Thyroid gland (tissue), 7 donors: ENCODE results near the genes NPHS1, ZNF567, ZNF345 and ZNF420.

- PRO-cap, 2 experiments = no peak in any of the 2 experiments
- RAMPAGE, long total RNA, 5 experiments = no peak in any of the 5 experiments
Observed at GRCh38 chr19:35745749-35746228, 338 bp downstream of the PSENEN start.

GRCh38 chr19:35767095-35768290 is 7.9 kb upstream of the ARHGAP33 start:
- PRO-cap, 2 experiments = peak in 1 of 2 experiments; most common minus-strand start chr19:35767435 (in 1)
- RAMPAGE, long total RNA, 5 experiments = no peak in any of the 5 experiments

DNA sequence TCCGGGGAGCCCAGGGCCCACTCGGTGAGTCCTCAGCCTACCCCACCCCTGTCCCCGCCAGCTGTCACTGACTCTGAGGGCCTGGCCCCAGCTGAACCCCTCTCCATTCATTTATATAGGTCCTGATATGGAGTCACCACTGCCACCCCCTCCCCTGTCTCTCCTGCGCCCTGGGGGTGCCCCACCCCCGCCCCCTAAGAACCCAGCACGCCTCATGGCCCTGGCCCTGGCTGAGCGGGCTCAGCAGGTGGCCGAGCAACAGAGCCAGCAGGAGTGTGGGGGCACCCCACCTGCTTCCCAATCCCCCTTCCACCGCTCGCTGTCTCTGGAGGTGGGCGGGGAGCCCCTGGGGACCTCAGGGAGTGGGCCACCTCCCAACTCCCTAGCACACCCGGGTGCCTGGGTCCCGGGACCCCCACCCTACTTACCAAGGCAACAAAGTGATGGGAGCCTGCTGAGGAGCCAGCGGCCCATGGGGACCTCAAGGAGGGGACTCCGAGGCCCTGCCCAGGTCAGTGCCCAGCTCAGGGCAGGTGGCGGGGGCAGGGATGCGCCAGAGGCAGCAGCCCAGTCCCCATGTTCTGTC is 11.8 kb downstream of the ARHGAP33 start:
- PRO-cap, 2 experiments = no peak in any of the 2 experiments
- RAMPAGE, long total RNA, 5 experiments = no peak in any of the 5 experiments

- PRO-cap, 2 experiments = no peak in any of the 2 experiments
- RAMPAGE, long total RNA, 5 experiments = no peak in any of the 5 experiments
Observed at GRCh38 chr19:35852217-35852912, at the start of gene NPHS1. Gene NPHS1 (minus strand): TSS chr19:35852504.

GRCh38 chr19:35881947-35882897 is 13.8 kb downstream of the APLP1 start:
- PRO-cap, 2 experiments = no peak in any of the 2 experiments
- RAMPAGE, long total RNA, 5 experiments = no peak in any of the 5 experiments

- PRO-cap, 2 experiments = no peak in any of the 2 experiments
- RAMPAGE, long total RNA, 5 experiments = no peak in any of the 5 experiments
Observed at GRCh38 chr19:36155496-36156834, 3.7 kb upstream of the COX7A1 start.

DNA sequence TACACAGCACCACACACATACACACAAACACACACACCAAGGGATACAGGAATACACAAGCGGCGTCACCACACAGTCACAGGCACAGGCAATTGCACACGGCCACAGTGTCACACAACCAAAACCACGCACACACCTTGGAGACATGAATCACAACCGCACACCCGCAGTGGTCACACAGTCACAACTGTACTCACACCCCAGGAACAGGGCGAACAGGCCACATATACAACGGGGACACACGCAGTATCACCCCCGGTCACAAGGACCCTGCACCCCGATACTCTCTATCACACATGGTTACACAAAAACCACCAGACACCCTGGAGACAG is 366 bp downstream of the ZNF565 start:
- PRO-cap, 2 experiments = no peak in any of the 2 experiments
- RAMPAGE, long total RNA, 5 experiments = no peak in any of the 5 experiments

GRCh38 chr19:36331259-36331610 is 47.8 kb downstream of the ZFP14 start:
- PRO-cap, 2 experiments = no peak in any of the 2 experiments
- RAMPAGE, long total RNA, 5 experiments = no peak in any of the 5 experiments

DNA sequence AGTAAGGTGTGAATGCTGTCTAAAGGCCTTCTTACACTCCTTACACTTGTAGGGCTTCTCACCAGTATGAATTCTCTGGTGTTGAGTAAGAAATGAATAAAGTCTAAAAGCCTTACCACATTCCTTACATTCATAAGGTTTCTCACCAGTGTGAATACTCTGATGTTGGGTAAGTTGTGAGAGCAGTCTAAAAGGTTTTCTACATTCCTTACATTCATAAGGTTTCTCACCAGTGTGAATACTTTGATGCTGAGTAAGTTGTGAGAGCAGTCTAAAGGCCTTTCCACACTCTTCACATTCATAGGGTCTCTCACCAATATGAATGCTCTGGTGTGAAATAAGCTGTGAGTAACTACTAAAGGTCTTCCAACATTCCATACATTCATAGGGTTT is 38.8 kb downstream of the ZFP14 start:
- PRO-cap, 2 experiments = no peak in any of the 2 experiments
- RAMPAGE, long total RNA, 5 experiments = no peak in any of the 5 experiments

GRCh38 chr19:36341084-36341717 is 37.8 kb downstream of the ZFP14 start:
- PRO-cap, 2 experiments = no peak in any of the 2 experiments
- RAMPAGE, long total RNA, 5 experiments = no peak in any of the 5 experiments

- PRO-cap, 2 experiments = peak in 2 of 2 experiments; most common plus-strand start chr19:36687628 (in 2); most common minus-strand start chr19:36687434 (in 2)
- RAMPAGE, long total RNA, 5 experiments = start-site peak on the plus strand in 4 of 5 experiments, at chr19:36687568-36687637 at its widest, 43 to 95 reads per replicate; start-site peak on the minus strand in 3 of 5 experiments, at chr19:36687374-36687434 at its widest, 9 to 79 reads per replicate
Observed at GRCh38 chr19:36687122-36688416, at the start of gene ZNF567. Gene ZNF567 (plus strand): TSS chr19:36687612.

GRCh38 chr19:36771169-36771428 is 1.5 kb downstream of the ZNF850 start:
- PRO-cap, 2 experiments = no peak in any of the 2 experiments
- RAMPAGE, long total RNA, 5 experiments = no peak in any of the 5 experiments

GRCh38 chr19:36775377-36776354 is 3.1 kb upstream of the ZNF850 start:
- PRO-cap, 2 experiments = peak in 2 of 2 experiments; most common plus-strand start chr19:36776080 (in 2); most common minus-strand start chr19:36775924 (in 1)
- RAMPAGE, long total RNA, 5 experiments = no peak in any of the 5 experiments

GRCh38 chr19:36836946-36837670 is 1.1 kb downstream of the ZNF790 start:
- PRO-cap, 2 experiments = no peak in any of the 2 experiments
- RAMPAGE, long total RNA, 5 experiments = no peak in any of the 5 experiments

DNA sequence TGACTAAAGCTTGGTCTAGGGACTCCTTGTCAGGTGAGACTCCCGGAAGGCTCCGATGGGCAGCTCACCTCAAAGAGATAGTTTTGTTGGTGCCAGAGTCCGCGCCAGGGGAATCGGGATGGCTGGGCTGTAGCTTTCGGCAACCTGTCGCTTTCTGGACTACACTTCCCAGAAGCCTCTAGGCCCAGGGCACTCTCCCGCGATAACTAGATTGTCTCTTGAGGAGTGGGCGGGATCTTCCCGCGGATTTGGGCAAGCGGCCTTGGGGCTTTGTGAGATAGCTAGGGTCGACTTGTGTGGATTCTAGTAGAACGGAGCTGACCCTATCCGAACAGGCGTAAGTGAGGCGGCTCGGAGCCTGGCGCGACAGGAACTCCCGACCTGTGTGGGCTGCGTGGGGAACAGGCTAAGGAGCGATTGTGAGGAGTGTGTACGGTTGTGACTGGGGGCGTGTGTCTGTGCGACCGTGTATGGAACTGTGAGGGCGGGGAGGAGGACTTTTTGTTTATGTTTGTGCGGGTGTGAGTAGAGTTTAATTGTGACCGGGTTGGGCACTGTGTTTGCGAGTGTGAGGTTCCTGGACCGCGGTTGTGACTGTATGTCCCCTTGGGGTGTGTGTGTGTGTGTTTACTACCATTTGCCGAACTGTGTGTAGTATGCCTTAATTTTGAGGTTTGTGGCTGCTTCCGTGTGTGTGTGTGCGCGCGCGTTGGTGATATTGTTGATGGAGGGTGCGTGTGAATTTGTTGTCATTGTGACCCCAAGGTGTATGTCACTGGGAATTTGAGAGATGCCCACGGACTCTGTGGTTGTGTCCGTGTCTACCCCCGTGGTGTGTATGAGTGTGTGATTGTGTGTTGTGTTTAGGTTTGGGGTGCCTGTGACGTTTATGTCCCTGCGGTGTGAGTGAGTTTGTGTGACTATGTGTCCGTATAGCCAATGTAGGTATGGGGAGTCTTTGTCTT is at the start of gene ZNF345:
TSS of gene ZNF345 (plus strand) at position 245 of the 965 bp plus-strand sequence.
- PRO-cap, 2 experiments = peak in 2 of 2 experiments; most common plus-strand start position 245 of the sequence (in 2); most common minus-strand start position 156 of the sequence (in 2)
- RAMPAGE, long total RNA, 5 experiments = start-site peak on the plus strand in 3 of 5 experiments, centred at positions 236 to 260 of the sequence, 37 to 69 reads per replicate; start-site peak on the minus strand in 1 of 5 experiments, centred at position 156 of the sequence, 29 reads per replicate

- PRO-cap, 2 experiments = peak in 2 of 2 experiments; most common plus-strand start chr19:36973219 (in 2); most common minus-strand start chr19:36973123 (in 1)
- RAMPAGE, long total RNA, 5 experiments = start-site peak on the plus strand in 3 of 5 experiments, at chr19:36973163-36973589 at its widest, 12 to 35 reads per replicate
Observed at GRCh38 chr19:36972944-36974196, 57.2 kb downstream of the ZNF568 start.

DNA sequence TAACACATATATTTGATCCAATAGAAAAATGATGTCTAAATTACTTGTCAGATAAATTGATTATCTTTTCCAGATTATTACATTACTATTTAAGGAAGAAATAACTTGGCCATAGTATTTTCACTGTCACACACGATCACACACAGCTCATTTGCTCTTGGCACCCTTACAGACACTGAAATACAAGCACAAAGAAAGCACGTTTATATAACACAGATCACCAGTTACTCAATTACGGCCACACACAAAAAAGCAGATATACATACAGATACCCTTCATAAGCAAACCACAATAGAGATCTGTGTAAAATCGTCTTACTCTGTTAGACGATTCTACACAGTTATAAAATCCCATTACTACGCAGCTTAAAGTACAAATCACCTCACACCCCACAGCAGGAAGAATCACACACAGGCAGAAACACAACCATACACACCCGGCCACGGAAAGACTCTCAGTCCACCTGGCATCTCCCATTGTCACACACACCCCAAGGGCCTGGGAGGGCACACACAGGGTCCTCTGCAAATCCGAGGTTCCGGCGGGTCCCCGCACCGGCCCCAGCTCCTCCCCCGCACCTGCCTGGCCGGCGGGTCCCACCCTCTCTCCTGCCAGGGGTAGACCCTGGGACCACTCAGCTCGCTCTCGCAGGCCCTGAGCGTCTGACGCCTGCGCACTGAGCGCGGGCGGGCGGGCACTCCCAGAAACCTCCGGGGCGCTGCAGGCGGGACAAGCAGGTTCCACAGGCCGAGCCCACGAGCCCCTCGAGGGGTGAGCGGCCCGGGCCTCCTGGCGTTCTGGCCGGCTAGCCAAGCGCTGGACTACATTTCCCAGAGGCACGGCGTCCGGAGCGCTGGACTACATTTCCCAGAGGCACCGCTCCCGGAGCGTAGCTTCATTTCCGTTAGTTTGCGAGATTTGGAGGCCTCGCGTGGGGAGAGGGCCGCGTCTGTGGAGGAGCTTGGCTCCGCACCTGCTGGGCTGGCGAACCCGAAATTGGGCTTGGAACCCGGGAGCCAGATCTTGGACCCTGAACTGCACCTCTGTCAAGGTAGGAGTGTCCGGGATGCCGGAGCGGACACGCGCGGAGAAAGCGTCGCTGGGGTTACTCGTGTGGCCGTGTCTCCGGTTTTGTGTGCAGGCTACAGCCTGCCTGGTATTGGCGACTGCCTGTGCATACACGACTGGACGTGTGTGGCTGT is at the start of gene ZNF420:
TSS of gene ZNF420 (plus strand) at position 914 of the 1,202 bp plus-strand sequence.
- PRO-cap, 2 experiments = peak in 2 of 2 experiments; most common plus-strand start position 215 of the sequence (in 1); most common minus-strand start position 678 of the sequence (in 1)
- RAMPAGE, long total RNA, 5 experiments = start-site peak on the plus strand in 3 of 5 experiments, centred at positions 928 to 941 of the sequence, 93 to 163 reads per replicate; start-site peak on the minus strand in 3 of 5 experiments, centred at positions 663 to 819 of the sequence, 5 to 61 reads per replicate

DNA sequence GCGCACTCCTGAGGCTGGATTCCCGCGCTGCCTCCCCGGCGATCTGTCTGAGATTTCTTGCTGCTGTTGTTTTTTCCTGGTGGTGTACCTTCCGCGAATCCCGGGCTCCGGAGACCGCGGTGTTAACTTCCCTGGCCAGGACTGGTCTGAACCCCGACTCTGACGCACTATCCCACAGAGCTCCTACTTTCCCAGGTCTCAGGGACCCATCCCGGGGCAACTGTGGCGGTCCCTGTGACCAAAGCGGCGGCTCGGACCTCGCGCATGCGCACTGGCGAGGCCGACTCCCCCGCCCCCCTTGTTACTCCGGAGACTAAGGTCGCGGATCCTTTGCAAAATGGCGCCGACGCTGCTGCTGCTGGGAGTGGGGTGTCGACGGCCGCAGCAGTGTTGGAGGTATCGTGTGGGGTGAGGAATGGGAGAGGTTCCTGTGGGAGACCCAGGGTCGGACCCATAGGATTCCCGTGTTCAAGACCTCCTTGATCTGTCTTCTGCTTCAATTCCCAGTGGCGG is 30.3 kb upstream of the ZNF875 start:
- PRO-cap, 2 experiments = peak in 2 of 2 experiments; most common plus-strand start position 335 of the sequence (in 2); most common minus-strand start position 222 of the sequence (in 2)
- RAMPAGE, long total RNA, 5 experiments = no peak in any of the 5 experiments

DNA sequence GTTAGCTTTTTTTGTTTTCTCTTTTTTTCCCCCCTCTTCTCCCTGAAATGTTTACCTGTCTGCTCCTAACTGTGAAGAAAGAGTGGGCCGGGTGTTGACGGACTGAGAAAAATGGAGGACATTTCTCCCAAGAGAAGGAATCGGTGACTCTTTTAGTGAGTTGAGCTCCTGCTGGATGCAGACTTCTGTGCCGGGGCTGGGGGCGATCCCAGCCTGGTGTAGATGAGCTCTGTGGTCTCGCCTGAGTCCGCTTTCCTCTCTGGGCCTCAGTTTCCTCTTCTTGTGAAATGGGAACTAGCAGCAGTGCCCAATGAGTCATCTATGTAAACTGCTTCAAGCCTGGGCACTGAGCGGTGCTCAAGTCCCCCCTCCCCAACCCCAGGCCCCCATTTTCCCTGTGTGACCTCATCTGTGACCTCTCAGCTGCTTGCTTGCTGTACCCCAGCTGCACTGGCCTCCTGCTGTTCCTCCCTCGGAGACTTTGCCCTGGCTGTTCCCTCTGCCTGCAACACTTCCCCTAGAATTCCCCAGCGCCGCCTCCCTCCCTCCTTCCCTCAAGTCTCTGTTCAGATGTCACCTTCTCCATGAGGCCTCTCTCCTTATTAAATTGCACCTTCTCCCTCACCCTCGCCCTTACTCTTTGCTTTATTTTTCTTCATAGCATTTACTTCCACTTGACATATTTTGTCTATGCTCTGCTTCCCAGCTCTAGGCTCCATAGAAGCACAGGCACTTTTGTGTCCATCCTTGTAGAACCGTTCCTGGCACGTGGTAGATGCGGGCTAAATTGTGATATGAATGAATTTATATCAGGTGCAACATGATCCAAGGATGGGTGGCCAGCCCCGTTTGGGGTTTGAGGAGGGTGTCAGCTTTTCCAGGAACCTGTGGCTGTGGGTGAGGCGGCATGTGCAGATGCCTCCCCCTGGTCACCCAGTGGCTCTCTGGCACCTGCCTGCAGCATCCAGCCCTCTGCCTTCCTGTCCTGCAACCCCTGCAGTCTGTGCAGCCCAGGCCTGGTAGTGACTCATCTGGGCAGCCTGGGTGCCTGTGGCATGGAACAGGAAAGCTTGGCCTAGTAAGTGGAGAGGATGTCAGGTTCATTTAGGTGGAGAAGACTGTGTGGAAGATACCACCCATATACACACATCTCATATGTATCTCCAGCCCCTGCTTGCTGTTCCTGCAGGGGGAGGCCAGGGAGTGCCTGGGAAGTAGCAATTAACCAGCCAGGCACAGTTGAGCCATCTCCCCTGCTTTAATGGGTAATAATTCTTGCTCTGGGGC is 26.2 kb downstream of the SIPA1L3 start:
- PRO-cap, 2 experiments = peak in 1 of 2 experiments; most common plus-strand start position 818 of the sequence (in 1); most common minus-strand start position 642 of the sequence (in 1)
- RAMPAGE, long total RNA, 5 experiments = no peak in any of the 5 experiments

DNA sequence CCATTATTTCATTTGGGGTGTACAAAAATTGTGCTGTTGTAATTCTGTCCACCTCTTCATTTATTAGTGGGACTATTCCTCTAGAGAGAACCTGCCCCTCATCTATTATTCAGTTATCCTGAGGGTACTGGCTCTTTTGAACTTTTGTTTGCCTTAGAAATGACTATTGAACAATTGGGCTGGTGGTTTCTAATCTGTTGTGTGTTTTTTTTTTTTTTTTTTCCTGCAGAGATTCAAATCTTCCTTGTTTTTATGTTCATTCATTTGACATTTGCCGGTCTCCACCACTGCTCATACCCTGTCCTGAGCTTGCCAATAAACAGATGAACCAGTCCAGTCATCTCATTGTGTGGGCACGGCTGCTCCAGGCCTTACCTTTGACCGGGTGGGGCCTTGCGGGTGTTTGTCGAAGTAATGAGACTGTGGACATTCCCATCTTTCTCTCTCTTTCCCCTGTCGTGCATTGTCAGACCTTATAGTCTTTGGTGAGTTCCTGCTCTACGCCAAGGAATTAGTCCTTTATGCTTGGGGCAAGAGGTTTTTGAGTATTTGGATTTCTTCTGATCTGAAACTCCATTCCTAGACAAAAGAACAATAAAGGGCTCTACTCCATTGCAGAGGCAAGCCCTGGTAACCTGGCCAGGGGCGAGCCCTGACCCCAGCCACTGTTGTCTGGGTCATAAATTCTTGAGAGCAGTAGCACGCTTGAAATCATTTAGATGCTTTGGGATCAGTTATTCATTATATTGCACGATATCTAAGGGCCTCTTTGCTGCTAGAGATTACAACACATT is 34.4 kb downstream of the SIPA1L3 start:
- PRO-cap, 2 experiments = no peak in any of the 2 experiments
- RAMPAGE, long total RNA, 5 experiments = no peak in any of the 5 experiments